ENCODE results near the genes ACER2 and IFNA14.

GRCh38 chr9:19229702-19230024, 830 bp upstream of the DENND4C start:
- PRO-cap, 4 experiments: no peak in any of the 4 experiments
- RAMPAGE, long total RNA, 2 experiments: no peak in any of the 2 experiments
- RRBS: no CpG with 5 or more reads among the region's 15 CpGs

GRCh38 chr9:19408610-19409666, at the start of gene ACER2:
Gene ACER2, plus strand, starts transcription at chr9:19409009.
- PRO-cap, 4 experiments: peak in 4 of 4 experiments; most common plus-strand start chr9:19408927 (in 4); most common minus-strand start chr9:19408795 (in 2)
- RAMPAGE, long total RNA, 2 experiments: start-site peak on the plus strand in 1 of 2 experiments, at chr9:19408908-19408974 at its widest, 20 reads per replicate
- RRBS: 2% methylated on average over 22 of the region's 77 CpGs

- PRO-cap, 4 experiments: peak in 1 of 4 experiments; most common minus-strand start chr9:19410026 (in 1)
- RAMPAGE, long total RNA, 2 experiments: no peak in any of the 2 experiments
- RRBS: no CpG with 5 or more reads among the region's 5 CpGs
Observed at GRCh38 chr9:19409667-19410389, 1.0 kb downstream of the ACER2 start.

- PRO-cap, 4 experiments: no peak in any of the 4 experiments
- RAMPAGE, long total RNA, 2 experiments: no peak in any of the 2 experiments
- RRBS: no CpG with 5 or more reads among the region's 7 CpGs
Observed at GRCh38 chr9:19441659-19442343, 33.0 kb downstream of the ACER2 start.

DNA sequence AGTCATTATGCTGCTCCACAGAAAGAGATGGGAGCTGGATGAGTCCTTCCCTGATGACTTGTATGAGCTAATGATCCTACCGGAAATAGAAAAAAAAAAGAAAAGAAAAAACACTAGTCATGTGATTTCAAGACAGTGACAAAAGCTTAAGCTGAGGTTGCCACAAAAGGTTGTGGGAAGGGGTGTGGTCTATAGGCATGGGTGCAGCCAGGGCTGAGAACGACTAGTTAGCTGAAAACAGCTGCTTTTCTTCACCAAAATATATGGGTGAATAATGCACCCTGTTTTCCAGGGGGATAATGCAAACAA, 300.6 kb downstream of the MLLT3 start:
- PRO-cap, 4 experiments: peak in 1 of 4 experiments; most common minus-strand start position 72 of the sequence (in 1)
- RAMPAGE, long total RNA, 2 experiments: no peak in any of the 2 experiments
- RRBS: no CpG with 5 or more reads among the region's 2 CpGs

DNA sequence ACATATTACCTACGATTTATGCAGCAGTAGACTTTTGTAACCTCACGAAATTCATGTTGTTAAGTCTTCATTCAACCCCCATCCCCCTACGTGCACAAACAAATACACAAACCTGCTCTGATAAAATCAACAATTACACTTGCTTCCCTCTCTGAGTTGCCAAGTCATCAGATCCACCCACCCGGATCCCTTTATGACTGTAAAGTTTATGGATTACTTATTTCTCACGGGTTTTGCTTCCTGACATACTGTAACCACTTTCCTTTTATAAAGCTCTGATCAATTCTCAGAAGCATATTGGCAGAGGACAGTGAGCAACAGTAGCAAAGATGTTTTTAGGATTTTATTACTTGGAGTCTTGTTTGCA, 70.5 kb downstream of the MLLT3 start:
- PRO-cap, 4 experiments: no peak in any of the 4 experiments
- RAMPAGE, long total RNA, 2 experiments: no peak in any of the 2 experiments
- RRBS: no CpG with 5 or more reads among the region's 5 CpGs

GRCh38 chr9:20574799-20575406, 47.4 kb downstream of the MLLT3 start:
- PRO-cap, 4 experiments: no peak in any of the 4 experiments
- RAMPAGE, long total RNA, 2 experiments: no peak in any of the 2 experiments
- RRBS: no CpG with 5 or more reads among the region's 7 CpGs

GRCh38 chr9:20623041-20623875, 959 bp upstream of the MLLT3 start:
- PRO-cap, 4 experiments: peak in 2 of 4 experiments; most common plus-strand start chr9:20623607 (in 2); most common minus-strand start chr9:20623573 (in 2)
- RAMPAGE, long total RNA, 2 experiments: no peak in any of the 2 experiments
- RRBS: 2% methylated on average over 15 of the region's 41 CpGs

GRCh38 chr9:20640705-20641143, 18.4 kb upstream of the MLLT3 start:
- PRO-cap, 4 experiments: no peak in any of the 4 experiments
- RAMPAGE, long total RNA, 2 experiments: no peak in any of the 2 experiments
- RRBS: no CpG with 5 or more reads among the region's 2 CpGs

DNA sequence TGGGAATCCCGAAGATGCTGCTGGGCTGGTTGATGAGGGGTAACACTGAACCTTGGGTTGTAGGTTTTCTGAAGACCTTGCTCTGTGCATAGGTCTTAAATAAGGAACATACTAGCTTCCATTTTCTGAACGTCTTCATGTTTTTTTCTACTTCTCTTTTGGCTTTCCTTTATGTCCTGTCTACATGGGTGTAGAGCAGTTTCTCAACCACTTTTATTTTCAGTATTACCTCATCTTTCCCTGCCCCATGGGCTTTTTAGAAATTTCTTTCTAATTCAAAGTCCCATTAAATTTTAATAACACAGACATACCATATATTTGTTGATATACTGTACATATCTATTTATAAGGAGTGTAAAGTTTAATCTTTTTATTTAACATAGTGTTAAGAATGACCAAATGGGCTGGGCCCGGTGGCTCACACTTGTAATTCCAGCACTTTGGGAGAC, at the start of gene IFNA14:
Gene IFNA14, minus strand, starts transcription at position 70 of the 449 bp plus-strand sequence.
- PRO-cap, 4 experiments: no peak in any of the 4 experiments
- RAMPAGE, long total RNA, 2 experiments: no peak in any of the 2 experiments
- RRBS: no CpG with 5 or more reads among the region's 3 CpGs

- PRO-cap, 4 experiments: no peak in any of the 4 experiments
- RAMPAGE, long total RNA, 2 experiments: no peak in any of the 2 experiments
- RRBS: no CpG with 5 or more reads among the region's 3 CpGs
Observed at GRCh38 chr9:21682907-21683395, 119.5 kb upstream of the MTAP start.

- PRO-cap, 4 experiments: no peak in any of the 4 experiments
- RAMPAGE, long total RNA, 2 experiments: no peak in any of the 2 experiments
- RRBS: no CpG with 5 or more reads among the region's 7 CpGs
Observed at GRCh38 chr9:21833296-21834114, 31.1 kb downstream of the MTAP start.

- PRO-cap, 4 experiments: no peak in any of the 4 experiments
- RAMPAGE, long total RNA, 2 experiments: start-site peak on the plus strand in 1 of 2 experiments, at chr9:21854687-21854793 at its widest, 8 reads per replicate
- RRBS: no CpG with 5 or more reads among the region's 16 CpGs
Observed at GRCh38 chr9:21854417-21855477, 52.3 kb downstream of the MTAP start.

GRCh38 chr9:21986811-21987123, 12.1 kb upstream of the CDKN2A start:
- PRO-cap, 4 experiments: no peak in any of the 4 experiments
- RAMPAGE, long total RNA, 2 experiments: no peak in any of the 2 experiments
- RRBS: no CpG with 5 or more reads among the region's 2 CpGs

DNA sequence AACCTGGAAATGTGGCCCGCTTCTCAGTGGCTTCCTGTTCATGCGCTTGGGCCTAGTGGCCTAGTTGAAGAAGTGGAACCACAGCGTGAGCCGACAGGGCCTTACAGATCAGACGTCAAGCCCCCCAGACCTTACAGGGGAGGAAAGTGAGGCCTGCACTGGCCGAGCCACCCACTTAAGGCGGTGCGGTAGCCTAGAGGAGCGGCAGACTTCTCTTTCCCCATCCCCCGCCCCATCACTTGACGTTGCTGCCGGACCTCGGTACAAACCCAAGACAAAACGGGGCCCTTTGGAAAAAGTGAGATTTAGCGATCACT, 13.2 kb downstream of the CDKN2B start:
- PRO-cap, 4 experiments: no peak in any of the 4 experiments
- RAMPAGE, long total RNA, 2 experiments: no peak in any of the 2 experiments
- RRBS: 43% methylated on average over 3 of the region's 15 CpGs

GRCh38 chr9:22041129-22041735, 32.1 kb upstream of the CDKN2B start:
- PRO-cap, 4 experiments: no peak in any of the 4 experiments
- RAMPAGE, long total RNA, 2 experiments: no peak in any of the 2 experiments
- RRBS: no CpG with 5 or more reads among the region's 1 CpG

GRCh38 chr9:22041736-22042357, 32.7 kb upstream of the CDKN2B start:
- PRO-cap, 4 experiments: no peak in any of the 4 experiments
- RAMPAGE, long total RNA, 2 experiments: no peak in any of the 2 experiments
- RRBS: no CpG with 5 or more reads among the region's 2 CpGs

DNA sequence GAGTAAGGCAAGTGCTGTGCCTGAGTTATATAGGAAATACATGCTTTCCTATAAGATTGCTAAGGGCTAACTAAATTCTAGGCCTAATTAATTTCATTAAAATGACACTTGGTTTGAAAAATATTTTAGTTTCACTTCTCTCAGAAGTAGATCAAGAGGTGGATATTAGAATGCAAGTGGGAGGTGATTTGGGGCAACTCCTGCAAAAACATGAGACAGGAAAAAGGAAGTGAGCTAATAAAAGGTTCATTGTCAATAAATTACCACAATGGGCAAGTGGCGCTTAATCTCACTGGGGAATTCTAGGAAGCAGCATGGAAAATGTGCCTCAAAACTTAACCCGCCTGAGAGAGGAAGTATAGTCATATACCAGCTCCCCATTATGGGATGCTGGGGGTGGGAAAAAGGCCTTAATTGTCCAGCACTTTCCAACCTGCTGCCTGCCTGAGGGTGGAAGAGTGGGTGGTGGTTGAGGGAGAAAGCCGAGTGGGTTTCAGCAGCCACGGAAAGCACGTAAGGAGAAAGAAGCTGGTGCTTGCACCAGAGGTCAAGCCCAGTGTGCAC, 204.1 kb downstream of the ELAVL2 start:
- PRO-cap, 4 experiments: no peak in any of the 4 experiments
- RAMPAGE, long total RNA, 2 experiments: no peak in any of the 2 experiments
- RRBS: no CpG with 5 or more reads among the region's 5 CpGs

DNA sequence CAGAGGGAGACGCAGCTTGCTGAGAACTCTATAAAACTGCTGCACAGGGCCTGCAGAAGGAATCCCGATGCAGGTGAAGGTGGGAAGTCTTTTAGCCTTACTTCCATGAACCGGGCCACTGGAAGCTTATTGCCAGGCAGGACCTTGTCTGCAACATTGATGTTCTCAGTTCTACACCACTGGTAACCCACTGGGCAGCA, 489.8 kb downstream of the TUSC1 start:
- PRO-cap, 4 experiments: peak in 2 of 4 experiments; most common plus-strand start position 58 of the sequence (in 2)
- RAMPAGE, long total RNA, 2 experiments: no peak in any of the 2 experiments
- RRBS: no CpG with 5 or more reads among the region's 3 CpGs

GRCh38 chr9:25716454-25716794, 38.2 kb upstream of the TUSC1 start:
- PRO-cap, 4 experiments: no peak in any of the 4 experiments
- RAMPAGE, long total RNA, 2 experiments: no peak in any of the 2 experiments
- RRBS: no CpG with 5 or more reads among the region's 4 CpGs